Myometrial cell (primary cell): ENCODE results near the gene USP14.

GRCh38 chr18:158125-159280, at the start of gene USP14:
Gene USP14, plus strand, starts transcription at chr18:158557.
- RAMPAGE, long total RNA, result no peak

DNA sequence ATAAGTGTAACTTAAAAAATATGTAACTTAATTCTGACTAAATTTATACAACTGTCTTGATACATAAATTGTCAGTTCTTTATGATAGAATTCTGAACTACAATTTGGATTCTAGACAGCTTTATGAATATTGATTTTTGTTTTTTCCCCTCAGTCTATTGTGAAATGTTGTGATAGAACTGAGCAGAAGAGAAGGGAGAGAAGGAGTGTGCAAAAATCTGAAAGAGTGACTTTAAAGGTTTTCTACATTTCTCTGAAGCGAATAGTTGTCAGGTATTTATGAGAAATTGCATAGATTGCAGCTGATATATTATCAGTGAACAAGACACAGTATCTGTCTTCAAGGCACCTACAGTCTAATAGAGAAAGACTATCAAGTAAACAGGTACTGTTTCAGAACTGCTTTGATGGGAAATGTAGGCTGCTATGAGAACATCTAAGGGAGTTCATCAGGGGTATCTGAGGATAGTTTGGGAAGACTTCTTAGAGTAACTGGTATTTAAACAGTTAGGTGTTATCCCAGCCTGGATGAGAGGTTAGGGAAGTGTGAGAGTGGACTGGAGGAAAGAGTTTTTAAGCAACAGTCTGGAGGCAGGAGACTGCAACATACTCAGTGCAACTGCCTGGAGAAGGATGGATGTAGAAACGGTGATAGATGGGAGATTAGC, 24.0 kb downstream of the USP14 start:
- RAMPAGE, long total RNA, result no peak

GRCh38 chr18:217911-218746, 49.7 kb downstream of the THOC1 start:
- RAMPAGE, long total RNA, result no peak

GRCh38 chr18:254130-254600, 13.7 kb downstream of the THOC1 start:
- RAMPAGE, long total RNA, result no peak

GRCh38 chr18:449356-450016, 51.0 kb downstream of the COLEC12 start:
- RAMPAGE, long total RNA, result no peak

- RAMPAGE, long total RNA, result no peak
These were observed 18.4 kb downstream of the TYMS start for GRCh38 chr18:675472-676640.

DNA sequence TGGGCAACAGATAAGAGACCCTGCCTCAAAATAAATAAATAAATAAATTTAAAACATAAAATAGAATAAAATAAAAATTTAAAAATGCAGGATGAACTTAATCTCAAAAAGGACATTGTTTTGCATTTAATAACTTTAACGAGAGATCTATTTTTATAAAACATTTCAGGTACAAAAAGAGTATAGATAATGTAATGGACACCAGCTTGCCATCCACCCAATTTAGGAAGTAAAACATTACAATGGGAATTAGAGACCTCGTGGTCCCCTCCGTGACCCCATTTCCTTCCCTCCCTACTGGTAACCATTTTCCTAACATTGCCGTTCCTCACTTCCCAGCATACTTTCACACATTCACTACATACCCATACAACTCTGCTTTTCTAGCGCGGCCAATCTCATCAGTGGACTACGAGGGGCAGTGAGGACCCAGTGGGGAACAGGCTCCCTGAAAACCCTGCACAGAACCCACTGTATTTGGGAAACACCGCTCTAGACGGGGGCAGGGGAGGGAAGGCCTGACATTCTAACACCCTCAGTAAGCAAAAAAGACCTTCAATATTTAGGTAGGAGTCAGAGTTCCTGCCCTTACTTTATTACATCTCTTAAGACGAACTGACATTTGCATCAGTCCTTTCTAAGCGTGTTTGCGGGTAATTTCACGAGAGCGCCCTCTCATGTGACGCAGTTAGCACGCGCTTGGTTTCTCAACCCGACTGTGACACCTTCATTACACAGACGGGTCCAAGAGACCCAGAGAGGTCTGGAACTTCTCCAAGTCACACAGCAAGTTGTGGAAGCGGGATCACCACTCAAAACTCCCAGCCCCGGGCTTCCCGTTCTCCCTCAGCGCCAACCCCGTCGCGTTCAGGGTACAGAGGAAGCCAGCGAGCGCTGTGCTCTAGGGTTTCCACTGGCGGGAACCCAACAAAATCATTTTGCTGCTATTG, 1.0 kb downstream of the ENOSF1 start:
- RAMPAGE, long total RNA, result no peak

GRCh38 chr18:839299-840469, 27.6 kb upstream of the YES1 start:
- RAMPAGE, long total RNA, result no peak

DNA sequence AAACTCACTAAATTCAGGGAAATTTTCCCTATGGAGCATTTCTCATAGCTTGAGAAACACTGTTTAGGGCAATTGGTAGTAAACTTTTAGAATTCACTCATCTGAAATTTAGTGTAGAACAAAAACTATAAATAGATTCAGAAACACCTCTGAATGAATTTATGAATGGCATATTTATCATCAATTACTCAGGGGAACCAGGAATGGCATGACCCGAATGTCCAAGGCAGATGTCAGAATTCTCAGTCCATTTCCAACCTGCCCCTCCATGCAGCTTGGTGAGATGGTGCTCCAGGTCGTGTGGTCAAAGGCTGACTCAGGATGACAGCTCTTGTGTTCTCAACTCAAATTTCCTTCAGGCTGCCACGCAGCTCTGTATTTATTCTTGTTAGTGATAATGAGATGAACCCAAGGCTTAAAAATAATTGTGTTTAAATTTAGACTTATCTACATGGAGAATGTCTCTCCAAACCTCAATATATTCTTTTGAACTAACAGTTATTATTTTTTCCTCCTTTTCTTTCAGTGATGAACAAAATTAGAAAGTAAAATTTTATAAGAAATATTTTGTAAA, 146.9 kb downstream of the METTL4 start:
- RAMPAGE, long total RNA, result no peak

DNA sequence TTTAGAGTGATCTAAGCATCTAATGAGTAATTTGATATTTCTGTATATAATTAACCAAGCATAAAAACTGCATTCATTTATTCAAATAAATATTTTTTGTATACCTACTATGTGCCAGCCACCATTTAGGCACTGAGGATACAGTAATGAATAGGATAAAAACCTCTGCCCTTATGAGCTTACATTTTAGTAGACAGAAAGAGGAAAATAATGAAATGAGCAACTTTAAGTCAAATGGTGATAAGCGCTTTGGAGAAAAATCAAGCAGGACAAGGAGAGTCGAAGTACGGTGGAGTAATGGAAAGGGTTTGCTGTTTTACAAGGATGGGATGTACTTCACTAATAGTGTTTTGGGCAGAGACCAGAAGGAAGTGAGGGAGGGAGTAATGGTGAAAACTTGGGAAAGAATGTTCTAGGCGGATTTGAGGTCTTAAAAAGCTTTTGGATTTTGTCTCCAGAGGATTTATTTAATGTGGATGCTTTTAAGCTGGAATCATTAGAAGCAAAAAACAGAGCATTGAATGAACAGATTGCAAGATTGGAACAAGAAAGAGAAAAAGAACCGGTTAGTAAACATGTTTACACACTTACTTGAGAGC, 17.5 kb downstream of the NDC80 start:
- RAMPAGE, long total RNA, result no peak

DNA sequence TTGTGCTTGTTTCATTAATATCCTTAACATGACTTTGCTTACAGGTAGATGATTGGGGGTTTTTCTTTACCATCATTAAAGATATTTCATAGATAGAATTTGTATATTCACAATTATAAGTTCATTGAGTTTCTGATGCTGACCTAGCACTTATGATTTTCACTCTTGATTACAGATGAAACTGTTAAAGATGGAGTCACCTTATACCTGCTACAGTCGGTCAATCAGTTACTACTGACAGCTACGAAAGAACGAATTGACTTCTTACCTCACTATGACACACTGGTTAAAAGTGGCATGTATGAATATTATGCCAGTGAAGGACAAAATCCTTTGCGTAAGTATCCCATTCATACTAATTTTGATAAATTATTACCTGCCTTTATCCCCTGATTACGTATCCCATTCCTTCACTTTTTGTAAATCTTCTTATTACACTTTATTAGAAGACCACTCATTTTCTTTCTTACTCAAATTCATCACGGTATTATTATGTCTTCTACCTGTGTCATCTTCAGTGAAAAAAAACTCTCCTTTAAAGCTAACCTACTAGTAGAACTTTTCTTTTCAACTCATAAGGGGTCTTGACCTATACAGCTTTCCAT, 11.3 kb downstream of the SMCHD1 start:
- RAMPAGE, long total RNA, result no peak

DNA sequence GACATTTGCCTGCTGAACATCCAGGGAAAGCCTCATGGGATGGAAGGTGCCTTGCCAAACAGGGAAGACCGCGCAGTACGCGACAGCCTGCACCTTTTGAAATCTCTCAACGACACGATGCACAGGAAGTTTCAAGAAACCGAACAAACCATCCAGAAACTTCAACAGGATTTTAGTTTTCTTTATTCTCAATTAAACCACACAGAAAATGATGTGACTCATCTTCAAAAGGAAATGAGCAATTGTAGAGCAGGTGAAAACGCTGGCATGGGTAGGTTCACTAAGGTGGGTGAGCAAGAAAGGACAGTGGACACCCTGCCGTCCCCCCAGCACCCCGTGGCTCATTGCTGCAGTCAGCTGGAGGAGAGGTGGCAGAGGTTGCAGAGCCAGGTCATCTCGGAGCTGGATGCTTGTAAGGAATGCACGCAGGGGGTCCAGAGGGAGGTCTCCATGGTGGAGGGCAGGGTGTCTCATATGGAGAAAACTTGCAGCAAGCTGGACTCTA, 45.0 kb downstream of the EMILIN2 start:
- RAMPAGE, long total RNA, result no peak

DNA sequence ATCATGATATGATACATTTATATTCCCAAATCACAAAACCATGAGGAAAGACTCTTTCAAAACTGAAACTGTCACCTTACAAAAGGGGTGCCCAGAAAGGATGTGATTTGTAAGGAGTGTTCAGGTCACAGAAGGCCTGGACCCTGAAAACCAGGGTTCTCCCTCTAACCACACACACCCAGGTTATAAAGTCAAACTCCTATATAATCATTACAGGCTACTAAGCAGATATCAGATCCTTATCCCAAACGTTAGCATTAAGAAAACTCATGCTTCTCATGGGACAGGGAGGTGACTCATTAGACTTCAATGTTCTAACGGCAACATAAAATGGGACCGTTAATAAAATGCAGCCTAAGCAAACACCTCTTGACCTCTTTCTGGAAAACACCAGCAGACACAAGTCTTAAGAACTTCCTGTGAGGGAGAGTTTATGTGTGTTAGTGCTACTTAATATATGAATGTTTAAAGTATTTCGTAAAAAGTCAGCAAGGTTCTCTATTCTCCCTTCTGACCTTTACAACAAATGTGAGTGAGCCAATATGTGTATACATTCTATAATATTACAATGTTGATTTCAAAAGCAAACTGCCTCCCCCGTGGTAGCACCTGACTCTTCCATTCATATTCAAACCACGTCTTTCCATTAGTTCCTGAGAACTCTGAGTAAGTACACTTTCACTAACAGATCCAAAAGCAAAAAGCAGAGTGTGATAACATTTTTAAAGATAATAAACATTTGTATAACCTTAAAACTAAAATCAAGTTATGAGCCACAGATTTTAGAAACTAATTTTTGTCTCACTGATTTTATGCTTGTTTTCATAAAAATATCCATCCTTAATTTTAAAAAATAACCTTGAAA, 31.6 kb downstream of the LPIN2 start:
- RAMPAGE, long total RNA, result no peak

GRCh38 chr18:3012219-3012971, 549 bp downstream of the LPIN2 start:
- RAMPAGE, long total RNA, result no peak

DNA sequence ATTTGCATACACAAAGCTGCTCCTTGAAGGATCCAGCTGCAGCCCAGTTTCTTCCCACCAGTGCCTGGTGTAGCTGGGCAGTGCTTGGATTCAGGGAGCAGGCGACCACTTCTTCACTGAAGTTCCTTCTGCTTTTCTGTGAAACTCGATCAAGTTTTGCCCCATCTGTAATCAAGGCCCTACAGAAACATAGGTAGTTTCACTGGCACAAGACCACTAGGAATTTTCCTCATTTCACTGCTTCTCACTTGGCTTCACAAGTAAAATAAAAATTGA, 1.7 kb upstream of the LPIN2 start:
- RAMPAGE, long total RNA, result no peak

DNA sequence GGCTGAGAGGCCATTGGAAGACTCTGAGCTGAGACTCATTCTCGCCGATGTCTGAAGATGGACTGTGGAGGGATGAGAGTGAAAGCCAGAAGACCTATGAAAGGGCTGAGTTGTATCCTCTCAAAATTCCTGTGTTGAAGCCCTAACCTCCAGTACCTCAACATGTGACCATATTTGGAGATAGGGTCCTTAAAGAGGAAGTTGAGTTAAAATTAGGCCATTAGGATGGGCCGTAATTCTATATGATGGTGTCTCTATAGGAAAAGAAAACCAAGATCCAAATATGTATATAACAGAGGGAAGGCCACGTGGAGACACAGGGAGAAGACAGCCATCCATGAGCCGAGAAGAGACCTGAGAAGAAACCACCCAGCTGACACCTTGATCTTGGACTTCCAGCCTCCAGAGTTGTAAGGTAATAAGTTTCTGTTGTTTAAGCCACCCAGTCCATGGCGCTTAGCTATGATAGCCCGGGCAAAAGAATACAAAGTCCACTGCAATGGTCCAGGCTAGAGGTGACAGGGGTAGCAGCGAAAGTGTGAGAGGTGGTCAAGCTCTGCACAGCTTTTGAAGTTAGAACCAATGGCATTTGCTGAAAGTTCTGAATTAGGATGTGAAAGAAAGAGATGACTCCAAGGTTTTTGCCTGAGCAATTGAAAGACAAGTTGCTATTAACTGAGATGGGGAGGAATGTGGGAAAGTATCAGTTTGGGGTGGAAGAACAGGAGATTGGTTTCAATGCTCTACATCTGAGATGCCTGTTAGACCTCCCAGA, 2.8 kb downstream of the MYOM1 start:
- RAMPAGE, long total RNA, result no peak

DNA sequence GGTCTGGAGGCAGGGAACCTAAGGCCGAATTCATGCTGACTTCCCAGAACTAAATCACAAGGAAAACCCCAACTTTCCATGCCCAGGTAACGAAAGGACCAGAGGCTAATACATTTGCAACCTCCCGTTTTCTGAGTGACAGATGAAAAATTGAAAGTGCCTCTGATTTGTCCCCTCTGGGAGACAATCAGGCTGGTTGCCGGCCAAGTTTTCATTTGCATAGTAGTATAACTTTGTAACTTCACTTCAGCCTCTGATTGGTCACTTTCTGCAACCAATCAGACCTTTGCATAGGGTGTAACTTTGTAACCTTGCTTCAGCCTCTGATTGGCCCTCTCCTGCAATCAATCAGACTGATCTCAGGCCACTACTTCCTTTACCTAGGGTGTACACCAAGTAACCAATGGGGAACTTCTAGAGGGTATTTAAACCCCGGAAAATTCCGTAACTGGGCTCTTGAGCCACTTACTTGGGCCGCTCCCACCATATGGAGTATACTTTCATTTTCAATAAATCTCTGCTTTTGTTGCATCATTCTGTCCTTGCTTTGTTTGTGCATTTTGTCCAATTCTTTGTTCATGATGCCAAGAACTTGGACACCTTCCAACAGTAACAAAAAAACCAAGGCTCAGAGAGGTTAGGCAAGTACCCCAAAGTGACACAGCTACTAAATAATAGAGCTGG, 10.7 kb upstream of the MYOM1 start:
- RAMPAGE, long total RNA, result no peak

GRCh38 chr18:3233482-3233867, 13.7 kb upstream of the MYOM1 start:
- RAMPAGE, long total RNA, result no peak

DNA sequence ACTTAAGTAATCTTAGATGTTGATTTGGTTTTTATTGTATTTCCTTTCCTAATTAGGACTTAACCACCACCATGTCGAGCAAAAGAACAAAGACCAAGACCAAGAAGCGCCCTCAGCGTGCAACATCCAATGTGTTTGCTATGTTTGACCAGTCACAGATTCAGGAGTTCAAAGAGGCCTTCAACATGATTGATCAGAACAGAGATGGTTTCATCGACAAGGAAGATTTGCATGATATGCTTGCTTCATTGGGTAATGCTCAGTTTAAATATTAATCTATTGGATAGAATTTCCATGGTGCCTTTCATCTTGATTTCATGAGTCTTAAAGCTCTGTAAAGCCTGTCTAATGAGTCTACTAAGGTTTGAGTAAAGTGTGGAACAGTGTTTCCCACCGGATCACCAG, 5.6 kb downstream of the MYL12A start:
- RAMPAGE, long total RNA, result no peak

GRCh38 chr18:3283413-3283884, 21.5 kb downstream of the MYL12B start:
- RAMPAGE, long total RNA, result no peak